Endometrial microvascular endothelial cells (primary cell): ENCODE data around the gene A4GALT.

GRCh38 chr22:41524289-41524500 lies 20.1 kb downstream of the POLR3H start:
- RAMPAGE, long total RNA, result no peak

DNA sequence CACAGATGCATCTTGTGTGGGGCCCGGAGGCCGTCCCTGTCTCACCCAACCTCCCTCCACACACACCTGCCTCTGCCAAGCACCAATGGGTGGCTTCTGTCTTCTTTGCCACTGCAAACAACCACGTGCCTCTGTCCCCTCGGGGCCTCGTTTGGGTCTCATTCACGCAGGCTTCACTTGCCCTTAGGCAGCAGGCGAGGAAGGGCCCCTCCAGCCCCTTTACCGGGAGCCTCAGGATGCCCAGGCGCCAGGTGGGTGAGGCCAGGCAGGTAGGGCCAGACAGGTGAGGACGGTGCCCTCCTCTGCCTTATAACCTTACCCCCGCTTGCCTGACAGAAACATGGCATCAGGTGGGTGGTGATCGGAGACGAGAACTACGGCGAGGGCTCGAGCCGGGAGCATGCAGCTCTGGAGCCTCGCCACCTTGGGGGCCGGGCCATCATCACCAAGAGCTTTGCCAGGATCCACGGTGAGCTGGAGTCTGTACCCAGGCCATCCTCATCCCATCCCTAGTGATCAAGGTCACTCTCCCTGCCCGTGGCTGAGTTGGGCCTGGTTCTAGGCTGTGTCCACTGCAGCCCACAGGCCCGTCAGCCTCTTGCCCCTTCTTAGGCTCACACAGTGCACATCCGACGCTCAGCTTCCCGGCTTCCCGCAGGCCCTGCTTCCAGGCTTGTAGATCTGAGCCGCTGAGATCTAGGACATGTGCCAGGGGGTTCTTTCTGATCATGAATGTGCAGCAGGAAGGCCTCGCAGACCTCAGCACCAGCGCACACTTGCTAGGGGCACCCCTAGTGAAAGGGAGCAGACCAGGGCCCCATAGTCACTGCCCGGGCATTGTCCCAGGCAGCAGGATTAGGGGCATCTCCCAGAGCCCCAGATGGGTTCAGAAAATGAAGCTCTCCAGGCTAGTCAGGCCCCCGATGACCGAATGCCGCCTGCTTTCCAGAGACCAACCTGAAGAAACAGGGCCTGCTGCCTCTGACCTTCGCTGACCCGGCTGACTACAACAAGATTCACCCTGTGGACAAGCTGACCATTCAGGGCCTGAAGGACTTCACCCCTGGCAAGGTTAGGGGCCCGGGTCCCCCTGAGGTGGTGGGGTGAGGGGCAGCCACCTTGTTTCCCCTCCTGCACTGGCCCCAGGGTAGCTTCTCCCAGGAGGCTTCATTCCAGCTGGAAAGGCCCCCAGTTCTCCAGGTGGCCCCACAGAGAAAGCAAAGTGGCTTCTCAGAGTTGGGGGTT lies 16.9 kb downstream of the POLR3H start:
- RAMPAGE, long total RNA, result no peak

GRCh38 chr22:41549398-41549722 lies 5.1 kb upstream of the POLR3H start:
- RAMPAGE, long total RNA, result no peak

DNA sequence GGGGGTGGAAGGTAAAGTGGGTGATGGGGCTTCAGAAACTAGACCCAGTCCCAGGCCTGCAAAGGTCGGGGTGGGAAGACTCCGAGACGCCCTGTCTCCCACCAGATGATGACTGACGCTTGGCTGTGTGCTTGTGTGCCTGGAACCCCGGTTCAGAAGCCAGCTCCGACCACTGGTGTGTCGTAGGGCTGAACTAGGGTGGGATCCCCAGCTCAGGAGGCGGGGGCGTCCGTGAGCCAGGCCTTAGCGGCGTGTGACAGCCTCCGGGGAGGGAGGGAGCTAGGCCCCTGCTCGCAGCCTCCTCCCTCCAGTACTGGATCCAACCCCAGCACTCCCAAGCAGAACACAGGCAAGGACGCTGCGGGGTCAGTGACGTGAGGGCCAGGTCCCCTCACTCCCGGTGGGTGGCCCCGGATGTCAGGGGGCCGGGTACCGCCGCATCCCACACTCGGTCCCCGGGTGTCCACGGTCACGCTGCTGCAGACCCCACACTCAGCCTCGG lies 423 bp downstream of the PMM1 start:
- RAMPAGE, long total RNA, result no peak

GRCh38 chr22:41905538-41906204 lies 9.2 kb downstream of the SHISA8 start:
- RAMPAGE, long total RNA, result no peak

DNA sequence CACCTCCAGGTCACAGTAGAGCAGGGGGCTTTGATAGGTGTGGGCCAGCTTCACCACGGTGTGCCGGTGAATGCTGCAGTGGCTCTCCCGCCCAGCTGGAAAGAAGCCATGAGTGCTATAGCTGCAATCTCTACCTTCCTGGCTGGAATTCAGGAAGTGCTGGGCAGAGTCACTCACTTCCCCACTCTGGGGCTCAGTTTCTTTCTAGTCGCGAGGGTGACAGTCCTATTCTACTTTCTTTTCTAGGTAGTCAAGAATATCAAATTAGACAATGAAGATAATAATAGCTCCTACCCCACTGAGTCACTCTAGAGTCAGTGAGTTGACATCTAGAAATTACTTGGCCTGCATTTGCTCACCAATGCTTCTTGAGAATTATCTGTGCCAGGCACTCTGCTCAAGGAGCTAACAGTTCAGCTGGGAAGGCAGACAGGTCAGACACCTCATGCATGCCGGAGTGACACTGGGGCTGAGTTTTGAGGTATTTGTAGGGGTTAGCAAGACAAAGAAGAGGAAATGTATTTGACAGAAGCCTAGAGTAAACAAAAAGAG lies 3.3 kb downstream of the CENPM start:
- RAMPAGE, long total RNA, result no peak

GRCh38 chr22:42089623-42090088 lies 916 bp downstream of the NDUFA6 start:
- RAMPAGE, long total RNA, result no peak

DNA sequence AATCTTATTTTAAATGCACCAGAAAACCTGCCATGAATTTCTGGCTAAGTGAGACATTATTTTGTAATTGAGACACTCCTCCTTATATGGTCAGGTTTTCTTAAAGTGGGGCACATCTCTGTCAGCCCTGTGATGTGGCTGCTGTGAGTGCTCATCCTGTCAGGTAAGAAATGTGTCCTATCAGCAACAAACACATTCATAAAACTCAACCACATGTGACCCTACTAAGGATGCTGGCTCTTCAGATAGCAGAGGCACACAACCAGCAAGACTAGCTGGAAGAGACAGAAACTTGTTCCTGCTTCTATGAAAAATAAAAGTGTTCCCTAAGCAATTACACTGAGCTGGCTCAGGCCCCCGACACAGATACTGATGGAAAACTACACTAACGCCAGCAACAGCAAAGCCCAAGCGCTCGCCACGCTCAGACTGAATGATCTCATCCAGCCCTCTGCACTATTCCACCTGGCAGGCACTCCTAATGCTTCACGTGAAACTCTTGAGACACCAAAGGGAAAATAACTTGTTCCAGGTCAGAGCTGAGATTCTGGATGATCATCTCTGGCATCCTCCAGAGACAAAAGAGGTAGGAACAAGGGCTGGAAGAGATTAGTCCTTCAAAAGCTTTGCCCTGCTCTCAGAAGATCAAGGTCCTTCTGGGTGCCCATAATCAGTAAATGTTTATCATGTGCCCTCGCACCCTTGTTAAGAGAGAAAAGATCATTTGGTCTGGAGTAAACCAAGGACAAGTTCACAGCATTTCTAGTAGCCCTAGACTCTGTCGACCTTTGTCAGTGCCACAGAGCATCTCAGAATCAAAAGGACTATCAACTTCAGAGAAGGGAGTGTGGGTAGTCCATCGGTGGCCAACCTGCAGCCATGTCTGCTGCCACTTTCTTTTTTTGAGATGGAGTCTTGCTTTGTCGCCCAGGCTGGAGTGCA lies 50.0 kb upstream of the CYP2D6 start:
- RAMPAGE, long total RNA, result no peak

DNA sequence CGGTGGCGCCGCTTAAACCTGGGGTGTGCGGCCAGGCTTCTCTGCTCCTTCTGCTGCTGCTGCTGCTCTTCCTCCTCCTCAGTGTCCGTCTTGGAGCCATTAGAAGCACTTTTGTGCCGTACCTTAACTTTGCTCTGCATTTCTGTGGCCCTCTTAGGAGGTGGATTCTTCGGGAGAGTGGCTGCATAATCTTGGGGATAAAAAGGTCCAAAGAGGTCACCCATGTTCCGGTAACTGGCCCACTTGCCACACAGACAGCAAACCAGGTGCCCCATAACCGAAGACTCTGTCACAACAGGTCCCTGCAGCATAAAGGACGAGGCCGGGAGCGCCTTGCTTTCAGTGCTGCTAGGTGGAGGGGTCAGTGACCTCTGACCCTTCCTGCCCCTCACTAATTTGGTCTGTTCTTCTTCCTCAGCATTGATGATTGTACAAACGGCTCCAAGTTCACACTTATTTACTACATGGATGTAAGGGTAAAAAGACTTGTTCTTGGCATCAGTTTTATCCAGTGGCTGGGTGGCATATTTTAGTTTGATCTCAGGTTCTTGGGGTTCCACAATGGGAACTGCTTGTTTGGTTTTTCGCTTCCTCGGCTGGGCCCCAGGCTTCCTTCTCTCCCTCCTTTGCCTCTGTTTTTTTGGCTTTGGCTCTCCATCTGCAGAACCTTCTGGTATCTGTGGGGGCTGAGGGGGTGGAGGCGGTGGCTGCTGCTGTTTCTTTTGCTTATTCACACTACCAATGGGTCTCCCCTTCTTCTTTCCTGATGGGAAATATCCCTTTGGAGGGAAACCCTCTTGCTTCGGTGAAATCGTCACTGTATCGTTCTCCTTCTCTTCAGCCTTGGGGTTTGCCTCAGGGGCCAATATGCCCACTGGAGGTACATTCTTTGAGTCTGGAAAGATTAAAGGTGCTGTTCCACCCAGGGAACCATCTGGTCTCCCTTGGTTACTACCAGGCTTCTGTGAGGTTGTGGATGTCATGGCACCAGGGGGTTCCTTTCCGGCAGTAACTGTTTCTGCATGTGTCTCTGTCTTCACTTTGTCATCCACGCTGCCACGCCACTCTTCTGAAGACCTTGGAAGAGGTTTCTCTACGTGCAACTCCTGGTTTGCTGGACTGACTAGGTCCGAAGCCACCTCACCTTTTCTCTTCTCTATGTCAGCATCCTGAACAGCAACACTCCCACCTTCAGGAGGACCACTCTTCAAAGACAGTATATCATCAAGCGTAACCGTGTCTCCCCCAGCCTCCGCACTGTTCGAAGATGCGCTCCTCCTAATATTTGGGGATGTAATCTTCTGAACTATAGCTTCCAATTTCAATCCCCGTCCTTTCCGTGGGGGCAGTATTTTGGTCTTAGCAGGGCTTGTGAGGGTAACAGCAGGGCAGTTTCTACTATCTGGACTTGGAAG lies 60.0 kb downstream of the TCF20 start:
- RAMPAGE, long total RNA, result no peak

- RAMPAGE, long total RNA, result no peak
Observed at GRCh38 chr22:42262975-42263669, 7.3 kb downstream of the TCF20 start.

- RAMPAGE, long total RNA, result no peak
Observed at GRCh38 chr22:42368119-42368447, 64.1 kb downstream of the NFAM1 start.

GRCh38 chr22:42384590-42385217 lies 47.5 kb downstream of the NFAM1 start:
- RAMPAGE, long total RNA, result no peak

DNA sequence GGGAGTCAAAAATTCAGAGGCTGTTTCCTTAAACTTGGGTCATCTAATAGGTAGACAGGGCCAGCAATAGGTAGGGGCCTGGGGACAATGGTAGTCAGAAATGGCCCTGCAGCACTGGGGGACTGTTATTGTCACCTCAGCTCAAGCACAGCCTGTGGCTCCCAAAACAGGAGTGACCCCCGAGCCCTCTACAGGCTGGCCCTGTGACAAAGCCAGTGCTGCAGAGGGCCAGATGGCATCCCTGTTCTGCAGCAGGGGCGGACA lies 11.4 kb downstream of the NFAM1 start:
- RAMPAGE, long total RNA, result no peak

DNA sequence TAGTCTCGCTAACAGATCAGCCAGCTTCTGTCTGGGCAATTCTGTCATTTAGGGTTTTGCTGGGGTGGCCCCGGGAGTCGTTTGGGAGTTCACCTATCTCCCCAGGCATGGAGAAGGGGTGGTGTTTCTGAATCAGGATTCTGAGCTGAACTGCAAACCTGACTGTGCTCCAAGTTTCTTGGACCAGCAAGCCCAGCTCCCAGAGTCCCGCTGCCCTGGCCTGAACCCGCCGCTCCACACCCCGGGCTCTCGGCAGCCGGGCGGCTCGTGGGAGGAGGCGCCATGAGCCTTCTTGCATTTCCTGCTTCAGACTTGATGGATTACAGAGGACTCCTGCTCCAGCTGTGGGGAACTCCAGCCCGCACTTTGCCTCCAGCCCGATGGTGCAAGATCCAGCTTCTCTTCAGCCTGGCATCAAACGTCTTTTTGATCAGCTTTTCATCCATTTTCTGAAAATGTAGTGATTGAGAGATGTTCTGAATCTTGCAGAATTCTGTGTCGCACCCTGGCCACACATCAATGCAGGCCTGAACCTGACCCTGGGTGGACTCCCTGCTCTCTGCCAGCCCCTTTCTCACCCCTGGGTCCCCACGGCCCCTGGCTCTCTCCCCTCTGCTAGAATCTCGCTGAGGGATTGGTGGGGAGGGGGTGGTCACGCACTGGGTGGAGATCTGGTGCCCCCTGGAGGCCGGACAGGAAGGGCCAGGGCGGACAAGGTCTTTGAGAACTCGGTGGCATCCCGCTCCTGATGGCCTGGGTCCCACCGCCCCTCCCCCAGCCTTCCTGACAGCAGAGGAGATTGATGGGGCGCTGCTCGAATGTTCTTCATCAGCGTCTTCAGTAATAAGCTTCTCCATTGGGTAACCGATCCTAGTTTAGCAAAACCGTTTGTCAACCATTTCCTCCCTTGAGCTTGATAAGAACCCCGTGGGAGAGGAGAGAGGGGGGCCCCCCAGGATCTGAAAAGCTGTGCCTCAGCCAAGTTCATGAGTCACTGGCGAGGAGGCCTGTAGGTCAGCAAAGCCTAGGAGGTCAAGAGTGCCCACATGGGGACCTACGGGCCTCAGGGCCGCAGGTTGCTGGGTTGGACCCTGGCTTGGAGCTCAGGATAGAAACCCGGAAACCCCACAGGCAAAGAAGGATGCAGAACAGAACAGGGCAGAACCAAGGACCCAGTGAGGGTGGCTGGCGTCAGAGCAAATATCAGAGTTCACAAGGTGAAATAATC lies 12.1 kb upstream of the NFAM1 start:
- RAMPAGE, long total RNA, result no peak

DNA sequence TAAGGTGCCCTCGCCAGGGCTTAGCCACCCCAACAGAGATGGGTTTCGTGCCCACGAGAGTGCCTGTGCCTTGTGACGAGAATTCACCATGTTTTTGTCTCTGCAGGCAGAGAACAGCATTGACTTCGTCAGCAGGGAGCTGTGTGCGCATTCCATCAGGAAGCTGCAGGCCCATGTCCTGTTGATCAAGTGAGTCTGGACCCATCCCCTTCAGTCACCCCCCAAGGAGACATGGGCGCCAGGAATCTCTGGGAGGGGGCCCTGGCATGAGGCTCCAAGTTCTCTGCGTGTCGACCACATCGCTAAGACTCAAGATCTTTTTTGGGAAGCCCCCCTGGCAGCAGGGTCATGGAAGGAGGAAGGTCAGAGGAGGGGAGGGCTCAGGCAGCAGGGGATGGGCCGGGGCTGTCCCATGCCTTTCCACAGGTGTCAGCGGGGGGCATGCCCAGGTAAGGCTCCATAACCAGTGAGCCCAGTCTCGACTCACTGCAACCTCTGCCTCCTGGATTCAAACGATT lies 10.6 kb downstream of the RRP7A start:
- RAMPAGE, long total RNA, result no peak

GRCh38 chr22:42613900-42614727 lies 569 bp downstream of the POLDIP3 start:
- RAMPAGE, long total RNA, result no peak

- RAMPAGE, long total RNA, result no peak
Observed at GRCh38 chr22:42648050-42649051, 841 bp downstream of the CYB5R3 start.

GRCh38 chr22:42671291-42671704 lies 22.1 kb upstream of the CYB5R3 start:
- RAMPAGE, long total RNA, result no peak

DNA sequence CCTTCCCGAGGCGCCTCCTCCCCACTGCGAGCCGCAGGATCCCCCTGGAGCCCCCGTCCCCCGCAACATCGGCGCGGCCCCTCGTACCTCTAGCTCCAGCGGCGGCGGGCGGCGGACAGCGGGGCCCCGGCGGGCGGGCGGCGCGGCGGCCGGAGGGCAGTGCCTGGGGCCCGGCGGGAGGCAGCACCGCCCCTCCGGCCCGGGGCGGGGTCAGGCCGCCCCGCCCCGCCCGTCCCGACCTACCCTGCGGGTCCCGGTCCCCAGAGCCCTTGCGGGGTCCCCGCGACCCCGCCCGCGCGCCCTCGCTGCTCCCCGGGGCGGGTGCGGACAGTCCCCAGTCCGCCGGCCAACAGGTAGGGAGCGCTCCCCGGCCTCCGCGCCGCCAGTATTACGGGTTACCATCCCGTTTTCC lies at the start of gene A4GALT:
A4GALT (minus strand) TSS at position 161 of the 412 bp plus-strand sequence.
- RAMPAGE, long total RNA, result start-site peak on the minus strand centred at position 131 of the sequence, 28 bp wide, 96 and 192 reads in 2 replicates

DNA sequence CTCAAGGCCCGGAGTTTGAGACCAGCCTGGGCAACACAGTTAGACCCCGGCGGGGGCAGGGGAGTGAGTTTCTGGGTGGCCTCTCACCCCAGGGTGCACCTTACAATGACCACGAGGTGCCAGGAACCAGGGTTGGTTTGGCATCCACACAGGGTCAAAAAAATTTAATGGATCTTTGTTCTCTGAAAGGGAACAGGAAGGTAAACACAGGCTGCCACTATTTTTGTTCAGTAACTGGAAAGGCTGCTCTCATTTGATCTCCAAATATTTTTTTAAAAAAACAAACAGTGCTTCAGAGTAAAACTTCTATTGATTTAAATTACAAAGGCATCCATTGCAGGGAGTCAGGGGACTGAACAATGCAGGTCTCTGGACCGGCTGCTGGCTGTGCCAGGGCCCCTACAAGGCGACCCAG lies 52.0 kb downstream of the ARFGAP3 start:
- RAMPAGE, long total RNA, result no peak